Ureter (tissue), 1 donor: ENCODE data around the genes MED17, PANX1 and ANKRD49.

GRCh38 chr11:93499177-93499506 lies 44.0 kb downstream of the SMCO4 start:
- PRO-cap: no peak

- PRO-cap: no peak
Measured at GRCh38 chr11:93529485-93530240, 13.5 kb downstream of the SMCO4 start.

DNA sequence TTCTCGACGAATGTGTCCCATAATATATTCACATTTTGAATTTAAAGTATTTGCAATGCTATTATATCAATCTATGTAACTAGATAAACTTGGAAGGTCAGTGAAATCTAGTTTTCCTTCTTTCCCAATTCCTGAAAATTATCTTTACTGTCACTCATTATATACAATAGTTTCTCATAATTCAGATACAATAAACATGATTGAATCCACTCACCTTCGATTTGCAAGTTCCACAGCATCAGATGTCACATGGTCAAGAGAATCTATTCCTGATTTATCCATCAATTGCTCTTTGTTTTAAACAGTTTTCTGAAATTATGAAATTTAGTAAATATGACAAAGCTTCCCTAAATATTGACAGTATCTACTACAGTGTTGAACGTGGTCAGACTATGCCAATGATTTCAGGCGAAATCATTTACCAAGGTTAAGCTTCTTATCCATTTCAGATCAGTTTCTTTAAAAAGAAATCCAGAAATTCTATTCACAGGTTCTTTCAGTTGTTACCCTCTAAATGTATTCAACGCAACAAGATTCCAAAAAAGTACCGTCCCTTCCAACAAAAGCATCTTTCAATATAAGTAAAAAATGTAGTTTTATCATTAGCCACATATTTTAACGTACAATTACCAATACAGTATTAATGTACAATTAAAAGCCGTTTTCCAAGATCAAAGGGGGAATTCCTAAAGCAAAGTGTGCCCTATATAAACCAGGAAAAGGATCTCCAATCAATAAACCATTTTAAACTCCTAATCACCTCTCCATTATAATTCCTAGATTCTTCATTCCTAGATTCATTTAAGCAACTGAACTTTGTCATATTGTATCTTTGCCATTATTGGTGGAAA lies 2.0 kb downstream of the TAF1D start:
- PRO-cap: no peak

- PRO-cap: bidirectional peak, plus-strand start at chr11:93784293, minus-strand start at chr11:93784162
Measured at GRCh38 chr11:93783723-93784468, at the start of gene MED17. Gene MED17 (plus strand): TSS chr11:93784282.

- PRO-cap: bidirectional peak, plus-strand start at chr11:94128978, minus-strand start at chr11:94128819; unidirectional peak, plus-strand start at chr11:94129174
Measured at GRCh38 chr11:94128665-94129350, at the start of gene PANX1. Gene PANX1 (plus strand): TSS chr11:94128841.

DNA sequence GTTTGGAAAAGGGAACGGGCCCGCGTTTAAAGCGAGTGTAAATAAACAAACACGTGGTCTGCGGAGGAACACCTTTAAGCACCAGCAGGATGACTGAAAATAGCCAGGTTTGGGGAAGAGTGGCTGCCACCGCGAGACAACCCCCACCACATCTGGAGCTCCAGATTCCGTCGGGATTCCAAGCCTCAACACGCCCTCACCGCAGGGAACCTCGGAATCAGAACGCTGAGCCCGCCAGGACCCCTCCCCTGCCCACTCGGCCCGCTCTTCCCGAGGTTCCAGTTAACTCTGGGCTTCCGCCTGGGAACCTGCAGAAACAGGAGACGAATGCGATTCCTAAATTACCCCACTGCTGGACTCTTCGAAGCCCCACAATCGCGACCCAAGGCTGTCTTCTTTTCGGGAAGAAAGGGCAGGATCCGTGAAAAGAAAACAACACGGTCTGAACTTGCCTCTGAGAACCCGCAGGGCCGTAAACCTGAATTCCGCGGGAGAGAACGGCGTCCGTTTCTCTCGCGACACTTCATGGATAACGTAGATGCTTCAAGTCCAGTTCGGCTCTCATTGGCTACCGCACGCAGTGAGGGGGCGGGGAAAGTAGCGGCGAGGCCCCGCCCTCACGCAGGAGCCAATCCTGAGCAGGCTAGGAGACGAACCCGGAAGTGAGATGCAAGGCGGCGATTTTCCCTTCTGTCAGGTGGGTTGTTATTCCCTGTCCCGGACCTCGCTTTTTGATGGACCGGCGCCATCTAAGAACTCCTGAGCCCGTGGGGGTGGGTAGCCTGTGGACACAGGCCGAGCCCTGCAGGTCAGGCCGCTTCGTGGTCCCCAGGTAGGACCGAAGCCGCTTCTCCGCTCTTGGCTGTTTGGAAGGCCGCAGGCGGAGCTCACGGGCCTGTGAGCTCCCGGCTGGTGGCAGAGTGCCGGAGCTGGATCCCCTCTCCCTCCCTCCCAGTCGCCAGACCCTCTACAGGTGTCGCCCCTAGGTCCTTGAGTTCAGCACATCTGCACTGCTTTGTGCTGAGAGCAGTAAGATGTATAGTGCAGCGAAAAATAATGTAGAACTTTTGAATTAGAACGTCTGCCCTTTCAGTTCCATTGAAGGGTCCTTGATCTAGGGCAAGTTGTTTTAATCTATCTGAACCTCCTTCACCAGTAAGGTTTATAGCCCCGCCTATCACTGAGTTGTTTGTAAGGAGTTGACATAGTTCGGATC lies at the start of gene ANKRD49:
ANKRD49 (plus strand) TSS at position 646 of the 1,216 bp plus-strand sequence.
- PRO-cap: bidirectional peak, plus-strand start at position 646 of the sequence, minus-strand start at position 512 of the sequence

GRCh38 chr11:94539257-94539833 lies 4.4 kb upstream of the FUT4 start:
- PRO-cap: no peak

GRCh38 chr11:94544512-94544730 lies 700 bp downstream of the FUT4 start:
- PRO-cap: no peak

DNA sequence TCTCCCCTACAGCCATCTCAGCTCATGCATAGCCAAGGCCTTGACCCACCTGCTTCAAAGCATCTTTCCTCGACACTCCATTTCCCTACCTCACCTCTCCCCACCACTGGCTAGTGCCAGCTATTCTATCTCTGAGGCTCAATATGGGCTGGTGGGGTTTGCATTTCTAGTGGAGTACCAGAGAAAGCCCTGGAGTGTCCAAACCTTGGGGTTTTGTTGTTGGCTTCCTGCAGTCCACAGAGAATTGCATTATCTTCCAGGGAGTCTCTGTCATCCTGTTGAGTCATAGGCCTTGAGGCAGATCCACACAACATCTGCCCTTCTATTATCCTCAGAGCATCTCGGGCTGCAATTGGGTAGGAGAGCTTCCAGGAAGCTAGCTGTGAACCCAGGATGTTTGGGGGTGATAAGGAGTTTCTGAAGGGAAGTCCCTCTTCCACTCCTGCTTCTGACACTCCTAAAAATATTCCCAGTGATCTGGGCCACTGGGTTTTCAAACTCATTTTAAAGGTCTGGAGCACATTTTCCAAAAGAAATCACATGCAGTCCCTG lies 36.1 kb upstream of the AMOTL1 start:
- PRO-cap: no peak

- PRO-cap: no peak
Measured at GRCh38 chr11:95091158-95091660, 1.6 kb downstream of the ENDOD1 start.

DNA sequence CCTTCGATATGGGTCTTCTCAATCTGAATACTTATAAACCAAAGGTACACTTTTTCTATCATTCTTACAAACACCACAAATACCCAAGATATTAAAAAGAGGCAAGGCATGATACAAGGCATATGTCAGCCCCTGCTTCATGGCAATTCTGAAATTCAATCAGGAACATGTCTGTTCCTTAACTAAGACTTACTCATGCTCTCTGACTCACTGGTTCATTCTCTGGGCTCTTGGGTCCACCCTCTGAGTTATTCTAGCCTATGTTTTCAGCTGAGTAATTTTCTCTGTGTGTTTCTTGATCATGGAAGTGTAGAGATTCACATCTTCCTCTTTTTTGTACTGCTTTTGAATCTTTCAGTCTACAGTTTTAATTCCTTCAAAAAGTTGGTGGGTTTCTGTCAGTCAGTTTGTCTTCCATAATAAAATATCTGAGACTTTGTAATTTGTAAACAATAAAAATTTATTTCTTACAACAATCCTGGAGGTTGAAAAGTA lies 211.8 kb downstream of the FAM76B start:
- PRO-cap: no peak

GRCh38 chr11:95682353-95682692 lies 107.3 kb downstream of the FAM76B start:
- PRO-cap: no peak

DNA sequence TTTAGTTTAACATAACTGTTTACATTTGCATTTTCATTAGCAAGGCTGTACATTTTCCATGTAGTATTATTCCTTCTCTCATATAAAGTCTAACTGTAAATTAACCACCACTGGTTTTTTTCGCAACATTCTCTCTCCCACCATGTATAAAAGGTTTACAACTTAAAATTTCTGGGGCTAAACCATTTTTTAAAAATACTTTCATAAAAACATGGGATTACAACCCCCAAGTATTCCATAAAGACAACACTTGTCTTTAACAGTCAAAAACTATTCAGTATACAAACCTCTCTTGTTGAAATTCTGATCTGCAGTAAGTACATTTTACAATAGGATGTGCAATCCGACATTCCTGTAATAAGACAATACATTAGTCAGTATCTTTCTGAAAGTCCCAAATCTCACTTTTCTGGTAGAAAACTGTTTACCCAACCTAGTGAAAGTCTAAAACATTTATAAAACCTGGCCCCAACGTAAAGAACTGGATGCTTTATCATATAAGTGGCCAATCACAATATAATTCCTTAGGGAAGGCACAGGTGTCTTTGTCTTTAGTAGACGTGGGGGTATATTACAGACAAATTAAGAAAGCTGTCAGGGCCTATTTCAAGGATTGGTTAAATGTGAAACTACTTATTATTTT lies 1.2 kb downstream of the FAM76B start:
- PRO-cap: no peak

GRCh38 chr11:95795564-95796100 lies 5.3 kb downstream of the CEP57 start:
- PRO-cap: no peak

DNA sequence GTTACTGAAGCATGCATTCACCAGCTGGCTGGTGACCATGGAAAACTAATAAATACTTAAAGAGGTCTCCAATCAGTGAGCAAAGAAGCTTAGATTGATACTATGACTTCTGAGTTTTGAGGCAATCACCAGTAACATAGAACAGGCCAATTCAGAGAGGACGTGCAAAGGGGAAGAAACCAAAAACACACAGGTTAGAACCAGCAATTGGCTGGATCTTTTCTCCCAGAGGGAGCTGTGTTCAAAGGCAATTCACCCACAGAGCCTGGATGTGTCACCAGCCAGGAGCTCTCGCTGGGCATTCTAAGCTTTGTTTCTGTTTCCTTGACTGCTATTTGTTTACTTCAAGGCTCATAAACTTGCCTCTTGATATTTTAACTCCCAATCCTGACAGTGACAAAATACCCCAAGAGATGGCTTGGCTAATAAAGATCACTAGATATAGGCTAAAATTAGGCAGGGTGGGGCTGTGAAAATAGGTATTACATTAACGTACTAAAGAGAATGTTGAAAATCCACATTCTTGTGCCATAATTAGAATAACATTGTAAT lies 113.6 kb upstream of the MTMR2 start:
- PRO-cap: no peak

DNA sequence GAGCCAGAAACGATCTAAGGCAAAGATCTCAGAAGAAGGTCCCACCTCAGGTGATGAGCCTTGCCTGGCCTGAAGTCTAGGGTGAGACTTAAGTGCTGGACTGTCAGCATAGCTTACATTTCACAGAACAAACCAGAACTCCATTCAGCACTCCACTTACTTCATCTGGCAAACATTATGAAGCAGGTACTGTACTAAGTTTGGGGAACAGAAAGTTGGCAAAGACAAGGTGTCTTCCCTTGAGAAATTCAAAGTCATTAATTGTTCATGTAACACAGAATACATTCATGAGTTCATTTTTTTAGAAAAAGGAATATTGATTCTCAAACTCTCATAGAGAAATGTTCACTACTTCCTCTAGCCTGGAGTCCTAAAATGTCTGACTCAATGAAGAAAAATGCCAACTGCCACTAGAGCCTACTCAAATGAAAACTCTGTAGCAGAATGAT lies 129.0 kb upstream of the MTMR2 start:
- PRO-cap: no peak

DNA sequence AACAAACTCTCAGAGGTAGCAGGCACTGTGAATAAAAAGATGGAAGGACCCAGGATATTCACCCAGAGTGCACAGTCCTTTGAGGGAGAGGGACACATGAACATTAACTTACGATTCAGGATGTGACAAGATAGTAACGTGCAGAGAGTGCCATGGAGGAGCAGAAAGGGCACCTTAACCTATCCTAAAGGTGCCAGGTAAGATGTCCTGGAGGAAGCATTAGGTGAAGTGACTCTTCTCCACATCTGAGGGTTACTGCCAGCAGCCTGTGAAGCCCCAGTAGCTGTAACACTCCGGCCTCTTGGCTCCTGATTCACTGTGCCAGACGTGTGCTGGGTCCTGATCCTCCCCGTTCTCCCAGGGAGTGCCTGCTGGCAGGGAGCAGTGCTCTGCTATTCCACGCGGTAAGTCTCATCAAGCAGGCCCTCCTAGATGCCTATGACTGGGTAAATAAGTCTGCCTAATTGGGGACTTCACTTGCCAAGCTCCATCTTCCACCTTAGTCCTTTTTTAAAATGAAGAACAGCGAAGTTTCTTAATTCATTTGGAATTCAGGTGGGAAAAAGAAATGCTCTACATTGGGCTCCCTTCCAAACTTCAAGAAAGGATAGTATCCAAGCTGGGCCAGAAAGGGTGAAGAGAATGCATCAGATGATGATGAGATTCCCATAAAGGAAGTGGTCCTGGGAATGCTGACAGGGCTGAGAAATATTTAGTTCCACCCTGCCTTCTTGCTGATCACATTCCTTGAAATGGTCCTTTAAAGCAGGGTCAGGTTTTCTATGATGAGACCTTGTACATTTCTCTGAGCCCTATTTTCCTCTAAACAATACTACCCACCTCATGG lies 188.1 kb downstream of the MAML2 start:
- PRO-cap: no peak

GRCh38 chr11:96167159-96168300 lies 175.5 kb downstream of the MAML2 start:
- PRO-cap: no peak

DNA sequence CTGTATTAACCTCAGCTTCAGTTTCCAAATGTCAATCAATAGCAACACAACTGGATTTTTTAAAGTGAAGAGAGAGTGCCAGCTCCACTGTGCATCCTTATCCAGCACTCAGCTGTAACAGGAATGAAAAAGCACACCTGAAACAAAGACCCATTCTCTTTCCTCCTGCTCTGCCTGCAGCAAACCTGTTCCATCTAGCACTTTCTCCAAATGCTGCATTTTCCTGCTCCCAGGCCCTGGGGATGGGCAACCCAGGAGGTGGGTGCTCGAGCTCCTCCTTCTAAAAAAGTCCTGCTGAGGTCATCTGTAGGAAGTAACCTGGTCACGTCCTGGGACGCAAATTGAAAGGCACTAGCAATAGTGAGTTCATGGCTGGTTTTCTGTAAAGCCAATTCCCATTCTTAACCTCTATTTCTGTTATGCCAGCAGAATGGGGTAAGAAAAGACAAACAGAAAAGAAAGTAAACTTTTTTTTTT lies 173.8 kb downstream of the MAML2 start:
- PRO-cap: no peak

DNA sequence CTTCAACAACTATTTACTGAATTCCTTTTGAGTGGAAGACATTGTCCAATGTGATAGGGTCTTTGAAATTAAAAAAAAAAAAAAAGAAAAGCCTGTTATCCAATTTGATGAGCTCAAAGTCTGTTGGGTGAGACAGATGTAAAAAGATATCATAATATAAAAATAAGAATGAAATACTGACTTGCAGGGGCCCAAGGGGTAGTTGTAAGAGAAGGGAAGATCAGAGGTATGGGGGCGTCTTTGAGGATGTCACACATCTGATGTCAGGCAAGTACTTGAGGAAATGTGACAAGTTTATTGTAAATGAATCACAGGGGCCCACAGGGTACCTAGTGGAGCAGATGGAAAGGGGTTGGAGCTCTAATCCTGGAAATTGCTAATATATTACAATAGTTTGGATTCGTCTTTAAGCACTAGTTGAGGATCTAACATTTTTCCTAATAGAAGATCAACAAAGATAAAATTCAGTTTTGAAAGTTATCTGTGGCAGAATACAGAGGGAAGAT lies 131.6 kb downstream of the MAML2 start:
- PRO-cap: no peak